HL-60 (cell line): ENCODE measurements around a stretch of chr2.

DNA sequence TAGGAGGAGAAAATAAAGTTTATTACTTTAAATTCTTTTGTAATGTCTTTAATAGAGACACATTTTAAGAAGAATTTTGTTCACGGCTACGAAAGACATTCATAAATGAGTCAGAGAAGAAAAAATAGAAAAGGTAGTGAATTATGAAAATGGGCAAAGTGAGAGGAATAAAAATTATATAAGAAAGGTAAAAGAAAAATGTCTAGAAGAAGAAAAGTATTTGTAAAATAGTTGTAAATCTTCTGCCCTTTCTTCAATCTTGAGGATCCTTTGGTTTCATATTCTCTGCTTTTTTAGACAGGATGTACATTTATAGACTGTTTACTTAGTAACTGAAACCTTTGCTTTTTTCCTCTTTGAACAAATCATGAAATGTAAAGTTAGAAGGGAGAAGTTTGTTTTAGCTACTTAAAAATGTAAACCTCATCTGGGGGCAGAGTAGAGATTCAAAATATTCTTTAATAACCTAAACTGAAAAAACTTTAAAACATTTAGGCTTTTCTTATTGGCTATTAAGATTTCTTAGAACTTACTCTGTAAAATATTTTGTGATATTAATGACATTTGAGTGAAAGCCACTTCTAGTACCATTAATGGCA, 150.4 kb upstream of the ITGA4 start:
- RRBS: no CpG with 5 or more reads among the region's 2 CpGs

GRCh38 chr2:181896332-181896779, 4.8 kb downstream of the ITPRID2 start:
- RRBS: no CpG with 5 or more reads among the region's 2 CpGs

- RRBS: no CpG with 5 or more reads among the region's 3 CpGs
Observed at GRCh38 chr2:181898698-181899305, 7.3 kb downstream of the ITPRID2 start.

GRCh38 chr2:182913234-182913568, 46.8 kb upstream of the FRZB start:
- RRBS: no CpG with 5 or more reads among the region's 1 CpG

DNA sequence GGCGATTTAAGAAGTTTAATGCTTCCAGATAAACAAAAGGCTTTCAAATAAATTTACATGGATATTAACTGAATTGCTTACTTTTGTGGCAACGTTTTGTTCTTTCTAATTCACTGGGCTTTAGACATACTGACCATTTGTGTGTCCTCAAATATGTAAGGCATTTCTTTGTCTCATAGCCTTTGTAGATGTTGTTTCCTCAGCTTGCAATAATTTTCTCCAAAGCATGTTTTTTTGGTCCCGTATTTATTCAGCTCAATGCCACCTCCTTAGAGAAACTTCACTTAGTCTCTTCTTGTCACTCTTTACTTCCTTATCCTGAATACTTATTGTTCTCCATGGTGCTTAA, 98.5 kb downstream of the NUP35 start:
- RRBS: no CpG with 5 or more reads among the region's 3 CpGs

DNA sequence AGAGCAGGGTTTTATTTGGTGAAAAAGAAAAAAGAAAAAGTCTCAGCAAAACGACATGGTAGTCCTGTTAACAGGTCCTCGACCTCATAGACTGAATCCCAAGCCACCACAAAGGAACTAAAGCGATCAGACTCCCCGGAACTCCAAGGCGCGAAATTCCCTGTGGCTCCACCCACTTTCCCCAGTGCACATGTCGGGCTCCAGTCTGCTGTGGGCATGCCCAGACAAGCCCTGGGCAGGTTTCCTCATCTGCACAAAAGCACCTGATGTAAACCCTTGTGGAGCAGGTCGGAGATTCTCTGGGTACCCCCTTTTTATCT, 170.7 kb upstream of the FSIP2 start:
- RRBS: no CpG with 5 or more reads among the region's 8 CpGs

DNA sequence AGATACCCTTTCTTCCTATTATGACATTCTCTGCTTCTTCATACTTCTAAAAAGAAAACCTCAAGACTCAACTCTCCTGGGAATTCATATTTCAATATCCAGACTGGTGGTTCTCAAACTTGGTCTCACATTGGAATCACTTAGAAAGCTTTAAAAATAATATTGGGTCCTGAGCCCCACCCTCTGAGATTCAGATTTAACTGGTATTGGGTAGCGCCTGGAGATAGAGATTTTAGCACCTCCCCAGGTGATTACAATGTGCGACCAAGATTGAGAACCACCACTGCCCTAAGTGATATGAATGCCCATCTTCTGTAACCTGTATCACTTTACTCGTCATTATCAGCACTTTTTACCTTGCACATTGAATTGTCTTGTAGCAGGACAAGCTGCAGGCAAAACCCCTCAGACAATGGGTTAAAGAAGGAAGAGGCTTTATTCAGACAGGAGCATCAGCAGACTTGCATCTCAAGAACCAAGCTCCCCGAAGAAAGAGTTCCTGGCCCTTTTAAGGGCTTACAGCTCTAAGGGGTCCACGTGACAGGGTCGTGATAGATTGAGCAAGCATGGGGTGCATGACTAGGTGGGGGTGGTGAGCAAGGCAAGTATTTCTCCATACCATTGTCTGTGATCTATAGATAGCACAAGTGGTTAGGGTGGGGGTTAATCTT, 46.6 kb upstream of the ZC3H15 start:
- RRBS: no CpG with 5 or more reads among the region's 6 CpGs

DNA sequence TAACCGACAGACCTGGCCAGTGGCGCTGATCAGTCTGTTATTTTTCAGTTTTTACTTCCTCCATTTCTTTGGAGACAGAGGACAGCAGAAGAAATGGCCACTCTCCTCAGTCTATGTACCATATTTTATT, 46.2 kb upstream of the ZC3H15 start:
- RRBS: no CpG with 5 or more reads among the region's 2 CpGs

DNA sequence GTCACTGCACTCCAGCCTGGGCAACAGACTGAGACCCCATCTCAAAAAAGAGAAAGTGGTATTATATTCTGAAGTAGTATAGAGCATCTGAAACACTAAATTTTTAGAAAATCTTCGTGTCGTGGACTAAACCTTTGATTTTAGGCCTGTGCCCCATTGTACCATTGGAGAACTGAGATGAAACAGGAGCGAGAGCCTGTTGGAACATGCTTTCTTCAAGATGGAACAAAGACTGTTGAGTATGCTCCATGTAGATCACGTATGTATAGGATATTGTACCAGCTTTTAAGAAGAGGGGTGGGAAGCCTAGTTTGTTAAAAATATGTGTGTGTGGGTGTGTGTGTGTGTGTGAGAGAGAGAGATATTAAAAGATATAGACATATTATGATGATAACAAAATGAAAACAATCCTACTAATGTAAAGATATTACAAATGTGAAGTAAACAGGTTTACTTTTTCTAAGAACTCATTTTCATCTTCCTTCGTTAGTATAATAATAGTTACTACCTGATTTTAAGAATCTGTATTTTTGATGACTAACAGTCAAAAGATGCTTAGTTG, 35.6 kb downstream of the ITGAV start:
- RRBS: no CpG with 5 or more reads among the region's 5 CpGs

GRCh38 chr2:186630461-186631198, 40.8 kb downstream of the ITGAV start:
- RRBS: no CpG with 5 or more reads among the region's 4 CpGs

DNA sequence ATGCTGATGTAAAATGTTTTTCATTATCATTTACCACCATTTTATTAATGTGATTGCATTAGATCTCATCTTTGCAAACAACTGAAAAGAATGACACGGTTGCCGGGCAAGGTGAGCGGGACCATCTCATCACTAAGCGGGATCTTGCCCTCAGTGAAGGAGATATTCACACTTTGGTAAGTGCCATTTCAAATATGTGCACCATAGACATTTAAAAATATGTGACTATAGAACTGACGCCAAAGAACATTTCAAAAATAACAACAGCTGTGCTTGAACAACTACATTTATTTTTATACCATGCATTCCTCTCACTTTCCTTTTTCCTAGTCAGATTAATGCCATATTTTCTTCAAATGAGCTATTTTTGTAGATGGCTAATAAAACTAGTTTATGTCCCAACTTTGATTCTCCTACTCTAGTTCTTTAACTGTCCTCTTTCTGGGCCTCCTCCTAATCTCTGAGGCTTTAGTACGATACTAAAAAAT, 24.2 kb upstream of the FAM171B start:
- RRBS: no CpG with 5 or more reads among the region's 6 CpGs

DNA sequence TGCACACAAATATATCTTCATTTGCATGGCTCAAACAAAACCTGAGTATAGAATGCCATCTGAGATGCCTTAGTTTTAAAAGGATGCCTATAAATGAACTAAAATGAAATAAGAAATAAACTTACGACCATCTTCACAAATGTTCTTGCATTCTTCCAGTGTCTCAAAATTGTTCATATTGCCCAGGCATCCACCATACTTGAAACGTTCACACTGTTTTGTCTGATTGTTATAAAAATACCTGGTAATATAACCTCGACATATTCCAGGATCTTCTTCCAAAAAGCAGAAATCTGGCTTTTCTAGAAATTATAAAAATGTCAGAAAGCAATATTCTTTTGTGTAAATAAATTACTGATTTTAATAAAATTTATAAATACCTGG, 36.6 kb upstream of the CALCRL start:
- RRBS: no CpG with 5 or more reads among the region's 3 CpGs

GRCh38 chr2:187504785-187505737, 49.2 kb downstream of the TFPI start:
- RRBS: no CpG with 5 or more reads among the region's 3 CpGs

DNA sequence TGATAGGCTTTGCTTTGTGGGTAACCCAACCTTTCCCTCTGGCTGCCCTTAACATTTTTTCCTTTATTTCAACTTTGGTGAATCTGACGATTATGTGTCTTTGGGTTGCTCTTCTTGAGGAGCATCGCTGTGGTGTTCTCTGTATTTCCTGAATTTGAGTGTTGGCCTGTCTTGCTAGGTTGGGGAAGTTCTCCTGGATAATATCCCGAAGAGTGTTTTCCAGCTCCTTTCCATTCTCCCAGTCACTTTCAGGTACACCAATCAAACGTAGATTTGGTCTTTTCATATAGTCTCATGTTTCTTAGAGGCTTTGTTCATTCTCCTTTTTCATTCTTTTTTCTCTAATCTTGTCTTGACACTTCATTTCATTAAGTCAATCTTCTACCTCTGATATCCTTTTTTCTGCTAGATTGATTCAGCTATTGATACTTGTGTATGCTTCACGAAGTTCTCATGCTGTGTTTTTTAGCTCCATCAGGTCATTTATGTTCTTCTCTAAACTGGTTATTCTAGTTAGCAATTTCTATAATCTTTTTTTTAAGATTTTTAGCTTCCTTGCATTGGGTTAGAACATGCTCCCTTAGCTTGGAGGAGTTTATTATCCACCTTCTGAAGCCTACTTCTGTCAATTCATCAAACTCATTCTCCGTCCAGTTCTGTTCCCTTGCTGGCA, 35.6 kb downstream of the TFPI start:
- RRBS: no CpG with 5 or more reads among the region's 6 CpGs

- RRBS: no CpG with 5 or more reads among the region's 5 CpGs
Observed at GRCh38 chr2:187654610-187655043, 100.4 kb upstream of the TFPI start.

DNA sequence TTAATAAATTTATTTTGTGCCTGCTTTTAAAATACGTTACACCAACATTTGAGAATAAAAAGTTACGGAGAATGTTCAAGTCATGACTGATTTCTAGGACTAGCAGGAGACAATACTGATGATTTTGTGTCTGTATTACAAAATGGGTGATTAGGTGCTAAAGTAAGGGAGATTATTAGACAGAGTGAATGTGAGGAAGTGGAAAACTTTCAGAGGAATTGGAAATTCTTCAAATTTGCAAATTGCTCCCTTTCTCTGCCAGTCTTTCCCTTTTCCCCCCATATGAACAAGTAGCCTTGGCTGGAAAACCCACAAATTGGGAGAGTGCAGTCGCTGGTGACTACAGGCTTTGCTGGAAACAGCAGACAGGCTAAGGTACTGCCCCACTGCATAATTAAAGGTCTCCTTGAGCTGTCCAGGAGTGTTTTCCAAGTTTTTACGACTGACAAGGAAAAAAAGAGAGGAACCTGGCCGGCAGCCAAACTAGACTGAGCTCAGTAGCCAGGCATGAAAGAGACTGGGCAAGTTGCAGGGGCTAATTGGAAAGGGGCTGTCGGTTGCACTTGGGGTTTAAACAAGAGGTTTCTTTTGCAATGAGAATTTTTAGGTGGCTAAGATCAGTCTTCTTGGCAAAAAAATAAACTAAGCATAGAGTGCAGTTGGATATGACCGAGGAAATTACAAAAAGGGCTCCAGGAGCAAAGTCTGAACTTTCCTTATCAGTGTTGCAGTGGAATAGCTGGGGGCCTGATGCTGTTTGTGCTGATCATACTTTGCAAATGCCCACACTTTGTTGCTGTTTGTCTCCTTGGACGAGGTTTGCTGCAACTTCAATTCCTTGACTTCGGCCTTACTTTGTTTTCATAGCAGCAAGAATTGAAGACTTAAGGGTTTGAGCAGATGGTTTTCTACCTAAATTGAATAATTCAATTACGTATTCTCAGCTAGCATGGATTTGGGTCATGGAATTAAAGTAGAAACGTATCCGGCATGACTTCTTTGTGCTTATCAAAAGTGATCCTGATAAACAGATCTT, 2.0 kb downstream of the GULP1 start:
- RRBS: no CpG with 5 or more reads among the region's 12 CpGs

- RRBS: no CpG with 5 or more reads among the region's 6 CpGs
Observed at GRCh38 chr2:188298701-188299669, 7.3 kb downstream of the GULP1 start.

DNA sequence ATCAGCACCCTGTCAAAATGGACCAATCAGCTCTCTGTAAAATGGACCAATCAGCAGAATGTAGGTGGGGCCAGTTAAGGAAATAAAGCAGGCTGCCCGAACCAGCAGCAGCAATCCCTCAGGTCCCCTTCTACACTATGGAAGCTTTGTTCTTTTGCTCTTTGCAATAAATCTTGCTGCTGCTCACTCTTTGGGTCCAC, 82.9 kb upstream of the COL3A1 start:
- RRBS: no CpG with 5 or more reads among the region's 1 CpG

DNA sequence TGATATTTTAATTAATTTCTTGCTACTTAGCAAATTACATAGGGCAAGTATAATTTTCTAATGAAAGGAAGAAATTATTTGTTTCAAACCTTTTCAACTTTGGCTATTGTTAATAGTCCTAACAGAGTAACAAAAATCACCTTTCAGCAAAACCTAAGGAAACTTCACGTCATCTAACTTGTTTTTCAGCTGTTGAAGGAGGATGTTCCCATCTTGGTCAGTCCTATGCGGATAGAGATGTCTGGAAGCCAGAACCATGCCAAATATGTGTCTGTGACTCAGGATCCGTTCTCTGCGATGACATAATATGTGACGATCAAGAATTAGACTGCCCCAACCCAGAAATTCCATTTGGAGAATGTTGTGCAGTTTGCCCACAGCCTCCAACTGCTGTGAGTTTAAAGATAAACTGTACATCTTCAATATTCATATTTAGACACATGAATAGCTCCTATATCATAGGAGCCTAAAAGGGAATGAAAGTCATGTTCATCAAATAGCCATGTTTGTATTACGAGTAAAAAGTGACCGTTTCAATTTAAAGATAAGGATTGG, 10.5 kb downstream of the COL3A1 start:
- RRBS: no CpG with 5 or more reads among the region's 7 CpGs